Ishikawa (cell line): ENCODE measurements around a stretch of chr5.

DNA sequence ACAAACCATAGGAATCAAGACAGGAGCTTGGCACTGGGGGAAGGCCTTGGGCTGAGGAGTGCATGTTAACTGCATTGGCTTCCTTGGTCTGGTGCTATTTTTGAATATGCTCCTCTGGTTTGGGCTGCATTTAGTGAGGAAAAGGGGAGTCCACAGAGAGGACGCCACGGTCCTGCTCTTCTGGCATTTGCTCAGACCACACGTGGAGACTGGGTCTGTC, 12.6 kb downstream of the MYOZ3 start:
- RRBS = no CpG with 5 or more reads among the region's 3 CpGs

GRCh38 chr5:150704053-150704457, 3.2 kb upstream of the RBM22 start:
- RRBS = no CpG with 5 or more reads among the region's 3 CpGs

DNA sequence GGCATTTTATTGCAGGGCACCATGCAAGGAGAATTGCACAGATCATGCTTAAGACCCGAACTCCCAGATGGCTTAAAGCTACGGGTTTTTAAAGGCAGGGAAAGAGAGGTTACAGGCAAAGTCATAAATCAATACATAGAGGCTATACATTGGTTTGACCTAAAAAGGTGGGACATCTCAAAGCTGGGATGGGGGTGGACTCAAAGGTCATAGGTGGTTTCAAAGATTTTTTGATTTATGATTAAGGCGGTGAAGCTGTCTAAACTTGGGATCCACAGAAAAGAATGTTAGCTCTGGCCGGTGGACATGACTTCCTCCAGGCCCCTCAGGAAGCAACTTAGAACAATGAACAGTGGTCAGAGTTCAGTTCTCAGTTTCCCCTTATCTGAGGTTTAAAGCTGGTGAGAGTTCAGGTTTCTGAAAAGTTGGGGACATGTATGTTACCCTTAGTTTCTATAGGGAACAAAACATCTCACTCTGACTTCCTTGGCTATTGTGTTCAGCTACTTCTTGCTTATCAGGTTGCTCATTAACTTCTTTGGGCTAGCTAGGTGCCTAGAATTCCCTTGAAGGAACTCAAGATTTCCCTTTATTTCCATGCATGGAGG, 6.1 kb upstream of the RBM22 start:
- RRBS = no CpG with 5 or more reads among the region's 4 CpGs

- RRBS = no CpG with 5 or more reads among the region's 8 CpGs
These were observed 879 bp downstream of the SMIM3 start for GRCh38 chr5:150779423-150779849.

DNA sequence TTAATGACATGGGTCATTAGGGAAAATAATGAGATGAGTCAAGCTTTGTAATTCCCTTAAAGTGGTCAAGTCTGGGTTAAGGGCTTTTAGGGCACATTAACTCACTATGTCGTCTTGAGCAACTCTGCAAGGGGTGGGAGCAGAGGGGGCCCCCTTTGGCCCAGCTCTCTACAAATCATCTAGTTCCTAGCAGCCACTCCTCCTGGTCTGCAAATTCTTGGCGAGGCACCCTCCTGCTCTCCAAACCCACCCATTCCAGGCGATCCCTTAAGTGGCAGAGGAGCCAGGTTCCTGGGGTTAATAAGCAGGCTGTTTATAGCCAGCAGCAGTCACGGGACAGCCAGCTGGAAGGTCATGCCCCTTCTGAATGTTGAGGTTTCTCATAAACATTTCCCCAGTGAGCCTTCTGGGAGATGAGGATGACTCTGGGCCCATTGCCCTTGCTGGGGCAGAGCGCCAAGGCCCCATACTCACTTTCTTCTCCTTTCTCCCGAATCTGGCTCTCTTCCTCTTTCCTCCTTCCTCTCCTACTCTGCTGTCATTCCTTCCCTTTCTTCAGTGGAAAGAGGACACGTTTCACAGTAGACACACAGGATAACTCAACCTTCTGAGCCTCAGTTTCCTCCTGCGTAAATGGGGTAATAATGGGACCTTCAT, 14.3 kb upstream of the GPX3 start:
- RRBS = no CpG with 5 or more reads among the region's 8 CpGs

DNA sequence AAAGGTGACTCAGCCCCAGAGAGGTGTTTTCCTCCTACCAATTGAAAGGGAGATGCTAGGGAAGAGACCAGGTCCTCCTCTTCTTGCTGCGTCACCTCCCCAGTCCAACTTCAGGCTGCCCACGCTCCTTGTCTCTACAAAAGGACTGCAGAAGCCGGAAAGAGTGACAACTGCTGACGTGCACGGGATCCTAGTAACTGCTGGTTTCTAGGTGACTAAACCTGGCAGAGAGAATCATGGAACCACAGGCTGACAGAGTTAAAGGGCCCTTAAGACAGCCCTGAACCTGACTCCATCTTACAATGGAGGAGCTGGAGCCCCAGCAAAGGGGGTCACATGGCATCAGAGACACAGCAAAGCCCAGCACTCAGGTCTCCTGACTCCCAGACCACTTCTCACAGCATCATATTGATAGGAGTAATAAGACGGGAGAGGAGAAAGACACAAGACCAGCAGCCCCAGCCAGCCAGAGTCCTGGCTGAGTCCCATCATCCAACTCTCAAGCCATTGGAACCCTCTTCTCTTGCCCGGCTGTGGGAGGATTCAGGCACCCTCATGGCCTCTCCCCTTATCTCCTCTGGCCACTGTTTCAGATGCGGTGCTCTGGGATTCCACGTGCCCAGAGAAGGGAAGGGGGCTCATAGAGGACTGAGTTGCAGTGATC, 2.3 kb downstream of the GPX3 start:
- RRBS = no CpG with 5 or more reads among the region's 9 CpGs

- RRBS = 94% methylated on average over 3 of the region's 8 CpGs
These were observed 10.0 kb downstream of the GPX3 start for GRCh38 chr5:151030255-151030949.

GRCh38 chr5:151118858-151119390, 38.1 kb upstream of the TNIP1 start:
- RRBS = 88% methylated on average over 3 of the region's 6 CpGs

- RRBS = no CpG with 5 or more reads among the region's 11 CpGs
These were observed 633 bp upstream of the ANXA6 start for GRCh38 chr5:151158051-151158772.

GRCh38 chr5:151230014-151230434, 6.1 kb upstream of the CCDC69 start:
- RRBS = no CpG with 5 or more reads among the region's 4 CpGs

- RRBS = no CpG with 5 or more reads among the region's 1 CpG
These were observed 12.1 kb upstream of the GM2A start for GRCh38 chr5:151240924-151241252.

- RRBS = no CpG with 5 or more reads among the region's 8 CpGs
These were observed 35.8 kb downstream of the SLC36A1 start for GRCh38 chr5:151483106-151483793.

DNA sequence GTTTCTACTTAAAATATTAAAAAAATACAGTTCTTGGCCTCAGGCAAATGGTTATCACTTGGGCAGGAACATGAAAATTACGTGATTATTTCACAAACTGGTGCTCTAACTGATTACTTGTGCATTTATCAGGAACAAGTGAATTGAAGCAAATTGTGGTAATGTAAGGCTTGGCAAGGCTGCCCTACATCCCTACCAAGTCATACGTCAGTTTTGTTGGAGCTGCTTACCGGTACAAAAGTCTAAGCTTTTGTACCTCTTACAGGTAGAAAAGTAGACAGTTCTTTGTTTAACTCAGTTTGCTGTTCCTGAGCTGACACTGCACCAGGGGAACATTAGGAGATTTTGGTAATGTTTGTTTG, 2.2 kb downstream of the G3BP1 start:
- RRBS = no CpG with 5 or more reads among the region's 3 CpGs

- RRBS = no CpG with 5 or more reads among the region's 9 CpGs
These were observed 284.2 kb upstream of the NMUR2 start for GRCh38 chr5:152689249-152689805.

- RRBS = no CpG with 5 or more reads among the region's 2 CpGs
These were observed 4.0 kb downstream of the MFAP3 start for GRCh38 chr5:154042799-154043224.

- RRBS = no CpG with 5 or more reads among the region's 5 CpGs
These were observed 74.1 kb upstream of the SAP30L start for GRCh38 chr5:154371532-154372264.

- RRBS = 14% methylated on average over 23 of the region's 44 CpGs
These were observed 465 bp downstream of the HAND1 start for GRCh38 chr5:154477514-154478009.

DNA sequence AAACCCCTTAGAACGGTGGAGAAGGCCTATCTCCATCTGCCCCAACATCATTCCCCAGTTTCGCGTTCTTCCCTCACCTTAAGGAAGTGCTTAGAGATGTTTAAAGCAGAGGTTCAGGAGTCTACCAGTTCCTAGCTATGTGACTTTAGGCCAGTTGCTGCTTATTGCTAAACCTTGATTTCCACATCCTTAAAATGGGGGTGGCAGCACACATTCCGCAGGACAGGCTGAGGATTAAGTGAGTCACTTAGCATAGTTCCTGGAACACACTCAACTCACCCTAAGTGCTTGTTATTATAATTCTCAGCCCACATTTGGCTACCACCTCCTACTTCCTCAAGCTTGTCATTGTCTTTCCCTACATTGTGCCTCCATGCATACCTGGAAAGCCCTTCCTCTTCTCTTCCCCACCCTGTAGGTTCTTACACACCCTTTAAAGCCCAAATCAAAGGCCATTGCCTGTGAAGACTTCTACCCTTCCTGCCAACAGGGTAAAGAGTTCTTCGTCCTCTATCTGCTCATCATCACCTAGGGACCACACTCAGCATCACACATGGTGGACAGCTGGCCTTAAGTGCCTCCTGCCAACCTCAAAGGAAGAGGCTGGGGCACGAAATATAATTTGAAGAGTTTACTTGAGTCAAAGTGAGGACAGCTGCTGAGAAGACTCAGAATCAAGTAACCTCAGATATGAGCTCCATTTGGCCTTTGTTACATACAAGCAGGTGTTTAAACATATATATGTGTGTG, 62.9 kb upstream of the LARP1 start:
- RRBS = no CpG with 5 or more reads among the region's 6 CpGs

- RRBS = no CpG with 5 or more reads among the region's 3 CpGs
These were observed 19.1 kb downstream of the LARP1 start for GRCh38 chr5:154774216-154774833.

DNA sequence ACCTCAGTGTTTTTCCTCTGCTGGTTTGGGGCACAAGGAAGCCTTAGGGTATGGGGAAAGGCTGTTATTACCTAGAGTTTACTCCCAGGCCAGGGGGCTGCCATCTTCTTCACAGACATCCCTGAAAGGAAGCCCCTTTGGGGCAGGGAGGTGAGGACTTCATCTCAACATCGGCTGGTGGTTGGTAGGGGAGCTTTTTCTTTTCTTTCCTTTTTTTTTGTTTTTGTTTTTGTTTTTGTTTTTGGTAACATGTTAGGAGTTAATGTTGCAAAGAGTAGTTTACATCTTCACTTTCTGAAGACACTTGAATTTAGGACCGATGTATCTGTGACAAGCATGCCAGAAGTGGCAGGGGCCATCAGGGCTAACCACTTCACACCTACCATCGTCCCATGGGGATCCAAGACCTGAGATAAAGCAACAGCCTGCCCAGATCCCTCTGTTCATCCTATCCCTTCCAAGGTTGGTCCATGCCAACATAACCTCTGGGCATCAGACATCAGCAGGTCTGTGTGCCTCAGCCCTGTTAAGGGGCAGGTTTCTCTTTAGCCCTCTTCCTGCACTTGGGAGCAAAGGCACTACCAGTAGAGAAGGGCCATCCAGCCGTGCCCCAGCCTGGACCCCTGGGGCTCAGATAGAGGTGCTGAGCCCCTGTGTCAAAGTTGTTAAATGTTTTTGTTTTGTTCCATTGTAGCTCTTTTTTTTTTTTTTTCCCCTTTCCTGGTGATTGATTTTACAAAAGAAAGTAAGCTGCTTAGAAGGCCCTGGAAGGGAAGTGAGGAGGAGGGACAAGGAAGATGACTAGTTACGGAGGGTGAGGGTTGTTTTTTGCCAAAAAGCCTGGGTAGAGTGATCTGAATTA, 33.9 kb downstream of the FAXDC2 start:
- RRBS = no CpG with 5 or more reads among the region's 5 CpGs